ENCODE measurements around the gene SESN3.

DNA sequence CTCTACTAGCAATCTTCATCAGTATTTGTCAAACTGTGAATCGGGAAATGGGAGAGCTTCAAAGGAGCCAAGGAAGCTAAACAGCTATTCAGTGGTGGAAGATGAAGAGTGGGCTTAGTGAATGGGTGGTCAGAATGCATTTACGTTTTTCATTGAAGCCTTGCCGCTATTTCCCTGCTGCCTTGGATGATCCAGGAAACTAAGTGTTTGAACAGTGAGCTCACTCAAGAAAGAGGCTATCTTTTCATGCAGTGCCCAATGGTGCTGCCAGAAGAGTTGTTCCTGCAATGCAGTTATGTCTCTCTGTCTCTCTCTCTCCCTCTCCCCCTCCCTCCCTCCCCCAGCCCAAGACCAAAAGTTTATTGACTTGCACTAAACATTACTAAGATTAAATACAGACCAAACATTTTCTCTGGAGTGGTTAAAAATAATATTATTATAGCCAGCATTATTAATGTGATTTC lies 6.8 kb upstream of the FUT4 start:
- PRO-cap, 7 experiments: no peak in any of the 7 experiments
- RAMPAGE, long total RNA, 2 experiments: no peak in any of the 2 experiments

DNA sequence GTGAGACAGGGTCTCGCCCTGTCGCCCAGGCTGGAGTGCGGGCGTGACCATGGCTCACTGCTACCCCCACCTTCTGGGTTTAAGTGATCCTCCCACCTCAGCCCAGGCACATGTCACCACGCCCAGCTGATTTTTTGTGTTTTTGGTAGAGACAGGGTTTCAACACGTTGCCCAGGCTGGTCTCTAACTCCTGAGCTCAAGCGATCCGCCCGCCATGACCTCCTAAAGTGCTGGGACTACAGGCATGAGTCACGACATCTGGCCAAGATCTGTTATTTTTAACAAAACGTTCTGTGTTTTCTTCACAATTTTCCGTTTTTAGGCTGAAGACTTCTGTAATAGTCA lies 7.3 kb downstream of the PIWIL4 start:
- PRO-cap, 7 experiments: peak in 3 of 7 experiments; most common minus-strand start position 238 of the sequence (in 2)
- RAMPAGE, long total RNA, 2 experiments: no peak in any of the 2 experiments

DNA sequence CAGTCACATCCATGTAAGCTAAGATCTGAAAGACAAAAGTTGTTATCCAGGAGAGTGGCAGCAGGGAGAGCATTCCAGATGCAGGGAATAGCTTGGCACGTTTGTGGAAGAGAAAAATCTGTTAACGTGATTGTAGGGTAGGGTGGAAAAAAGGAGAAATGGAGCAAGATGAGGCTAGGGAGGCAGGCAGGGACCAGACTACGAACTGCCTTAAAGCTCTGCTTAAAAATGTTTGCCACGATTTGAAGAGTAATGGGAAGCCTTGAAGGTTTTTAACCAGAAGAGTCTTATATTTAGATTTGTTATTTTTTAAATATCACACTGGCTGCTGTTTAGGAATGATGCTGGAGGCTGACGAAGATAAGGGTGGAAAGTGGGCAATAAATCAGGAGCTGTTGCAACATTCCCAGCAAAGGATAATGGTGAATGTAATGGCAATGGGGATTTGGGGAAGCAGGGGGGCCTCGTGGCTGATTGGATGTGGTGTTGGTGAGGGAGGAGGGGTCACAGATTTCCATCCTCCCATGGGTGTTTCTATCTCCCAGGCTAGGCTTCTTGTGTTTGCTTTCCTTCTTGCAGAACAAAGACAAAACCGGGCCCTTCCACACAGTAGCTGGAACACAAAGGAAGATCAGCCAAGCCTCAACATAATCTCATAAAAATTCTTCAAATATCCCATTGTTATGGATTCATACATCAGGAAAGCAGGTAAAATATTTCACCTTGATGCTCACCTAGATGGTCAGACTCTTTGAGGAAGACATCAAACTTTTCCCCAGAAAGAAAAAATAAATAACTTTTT lies 80.7 kb downstream of the PIWIL4 start:
- PRO-cap, 7 experiments: peak in 1 of 7 experiments; most common plus-strand start position 578 of the sequence (in 1)
- RAMPAGE, long total RNA, 2 experiments: no peak in any of the 2 experiments

- PRO-cap, 7 experiments: no peak in any of the 7 experiments
- RAMPAGE, long total RNA, 2 experiments: no peak in any of the 2 experiments
Measured at GRCh38 chr11:94880337-94880977, 92.9 kb downstream of the CWC15 start.

- PRO-cap, 7 experiments: peak in 7 of 7 experiments; most common plus-strand start chr11:95151699 (in 3); most common minus-strand start chr11:95151558 (in 6)
- RAMPAGE, long total RNA, 2 experiments: start-site peak on the plus strand in 1 of 2 experiments, at chr11:95151748-95151817 at its widest, 9 reads per replicate
Measured at GRCh38 chr11:95151394-95152086, 61.9 kb downstream of the ENDOD1 start.

- PRO-cap, 7 experiments: no peak in any of the 7 experiments
- RAMPAGE, long total RNA, 2 experiments: no peak in any of the 2 experiments
Measured at GRCh38 chr11:95202129-95203015, 28.6 kb downstream of the SESN3 start.

- PRO-cap, 7 experiments: peak in 7 of 7 experiments; most common minus-strand start chr11:95231202 (in 7)
- RAMPAGE, long total RNA, 2 experiments: no peak in any of the 2 experiments
Measured at GRCh38 chr11:95230870-95231522, at the start of gene SESN3. TSS of gene SESN3 (minus strand) at chr11:95231202.

- PRO-cap, 7 experiments: no peak in any of the 7 experiments
- RAMPAGE, long total RNA, 2 experiments: no peak in any of the 2 experiments
Measured at GRCh38 chr11:95248868-95249380, 17.9 kb upstream of the SESN3 start.

GRCh38 chr11:95590060-95590423 lies 199.5 kb downstream of the FAM76B start:
- PRO-cap, 7 experiments: no peak in any of the 7 experiments
- RAMPAGE, long total RNA, 2 experiments: no peak in any of the 2 experiments

- PRO-cap, 7 experiments: no peak in any of the 7 experiments
- RAMPAGE, long total RNA, 2 experiments: no peak in any of the 2 experiments
Measured at GRCh38 chr11:95631633-95632021, 158.0 kb downstream of the FAM76B start.

- PRO-cap, 7 experiments: peak in 7 of 7 experiments; most common plus-strand start chr11:95791130 (in 3); most common minus-strand start chr11:95790942 (in 7)
- RAMPAGE, long total RNA, 2 experiments: no peak in any of the 2 experiments
Measured at GRCh38 chr11:95790624-95791412, 520 bp downstream of the CEP57 start.

DNA sequence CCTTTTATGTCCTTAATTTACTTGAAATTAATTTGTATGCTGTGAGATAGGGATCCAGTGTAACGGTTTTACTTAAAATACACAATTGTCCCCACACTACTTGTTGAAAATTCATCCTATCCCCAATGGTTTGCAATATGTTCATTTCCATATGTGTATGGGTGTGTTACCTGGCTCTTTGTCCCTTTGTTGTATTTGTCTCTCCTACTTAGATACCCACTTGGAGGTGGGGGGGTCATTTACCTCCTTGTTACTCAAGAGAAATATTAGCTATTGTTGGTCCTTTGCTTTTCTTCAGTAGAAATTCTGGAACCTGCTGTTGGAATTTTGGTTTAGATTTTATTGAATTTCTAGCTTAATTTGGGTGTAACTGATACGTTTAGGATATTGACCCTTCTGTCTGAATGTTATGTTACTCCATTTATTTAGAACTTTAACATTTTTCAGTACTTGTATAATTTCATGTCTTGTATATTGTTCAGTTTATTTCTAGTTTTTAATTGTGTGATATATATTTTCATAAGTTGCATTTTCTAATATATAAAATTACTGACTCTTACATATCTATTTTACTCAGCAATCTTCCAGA lies 4.6 kb downstream of the CEP57 start:
- PRO-cap, 7 experiments: no peak in any of the 7 experiments
- RAMPAGE, long total RNA, 2 experiments: no peak in any of the 2 experiments

DNA sequence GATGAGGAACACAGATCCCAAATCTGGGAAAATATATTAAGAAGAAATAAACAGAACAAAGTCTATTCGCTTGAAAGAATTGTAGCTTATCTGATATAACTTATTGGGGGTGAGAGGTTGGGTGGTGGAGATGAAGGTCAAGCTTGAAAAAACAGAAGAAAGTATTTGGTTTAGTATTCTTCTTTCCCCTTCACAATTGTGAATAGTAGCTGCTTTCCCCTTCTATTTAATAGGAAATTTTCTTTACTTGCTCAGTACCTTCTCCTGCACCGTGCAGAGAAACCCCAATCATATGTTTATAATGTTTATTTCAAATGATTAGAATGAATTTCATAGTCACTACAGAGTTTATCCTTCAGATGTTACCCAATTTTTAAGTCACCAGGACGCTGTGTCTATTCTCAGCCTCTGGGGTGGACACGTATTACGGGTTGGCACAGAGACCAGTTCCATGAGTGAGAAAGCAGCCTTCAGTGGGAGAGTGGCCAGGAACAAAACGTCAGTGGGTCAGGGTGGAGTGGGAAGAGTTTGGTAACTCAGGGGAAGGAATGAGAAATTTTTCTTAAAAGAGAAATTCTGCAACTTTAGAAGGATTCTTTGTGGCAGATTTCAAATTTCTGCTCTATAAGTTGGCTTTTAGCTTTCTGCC lies 77.0 kb upstream of the MTMR2 start:
- PRO-cap, 7 experiments: peak in 6 of 7 experiments; most common plus-strand start position 520 of the sequence (in 3); most common minus-strand start position 375 of the sequence (in 4)
- RAMPAGE, long total RNA, 2 experiments: no peak in any of the 2 experiments

GRCh38 chr11:96011850-96012790 lies 88.2 kb upstream of the MTMR2 start:
- PRO-cap, 7 experiments: no peak in any of the 7 experiments
- RAMPAGE, long total RNA, 2 experiments: no peak in any of the 2 experiments

- PRO-cap, 7 experiments: no peak in any of the 7 experiments
- RAMPAGE, long total RNA, 2 experiments: no peak in any of the 2 experiments
Measured at GRCh38 chr11:96045083-96045722, 121.3 kb upstream of the MTMR2 start.

DNA sequence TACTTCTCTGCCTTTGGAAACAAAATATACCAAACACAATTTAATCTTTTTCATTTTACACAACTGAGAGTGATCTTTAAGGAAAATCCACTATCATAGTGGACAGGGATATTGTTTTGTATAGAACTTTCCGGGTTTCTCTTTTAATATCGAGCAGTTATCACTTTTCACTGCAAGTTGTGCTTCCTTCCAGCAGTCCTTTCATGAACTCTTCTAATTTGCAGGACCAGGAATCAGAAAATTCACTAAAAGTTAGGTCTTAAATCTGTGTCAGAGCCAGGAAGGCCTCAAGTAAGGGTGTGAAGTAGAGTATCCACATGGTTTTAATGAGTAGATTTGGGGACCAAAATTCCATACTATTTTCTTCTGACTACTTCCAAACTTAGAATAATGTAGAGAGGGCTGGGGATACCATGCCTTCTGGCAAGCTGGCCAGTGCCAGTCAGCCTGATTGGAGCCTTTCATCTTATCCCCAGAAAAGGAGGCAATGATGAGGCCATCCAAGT lies 133.9 kb upstream of the MTMR2 start:
- PRO-cap, 7 experiments: peak in 2 of 7 experiments; most common minus-strand start position 215 of the sequence (in 2)
- RAMPAGE, long total RNA, 2 experiments: no peak in any of the 2 experiments

DNA sequence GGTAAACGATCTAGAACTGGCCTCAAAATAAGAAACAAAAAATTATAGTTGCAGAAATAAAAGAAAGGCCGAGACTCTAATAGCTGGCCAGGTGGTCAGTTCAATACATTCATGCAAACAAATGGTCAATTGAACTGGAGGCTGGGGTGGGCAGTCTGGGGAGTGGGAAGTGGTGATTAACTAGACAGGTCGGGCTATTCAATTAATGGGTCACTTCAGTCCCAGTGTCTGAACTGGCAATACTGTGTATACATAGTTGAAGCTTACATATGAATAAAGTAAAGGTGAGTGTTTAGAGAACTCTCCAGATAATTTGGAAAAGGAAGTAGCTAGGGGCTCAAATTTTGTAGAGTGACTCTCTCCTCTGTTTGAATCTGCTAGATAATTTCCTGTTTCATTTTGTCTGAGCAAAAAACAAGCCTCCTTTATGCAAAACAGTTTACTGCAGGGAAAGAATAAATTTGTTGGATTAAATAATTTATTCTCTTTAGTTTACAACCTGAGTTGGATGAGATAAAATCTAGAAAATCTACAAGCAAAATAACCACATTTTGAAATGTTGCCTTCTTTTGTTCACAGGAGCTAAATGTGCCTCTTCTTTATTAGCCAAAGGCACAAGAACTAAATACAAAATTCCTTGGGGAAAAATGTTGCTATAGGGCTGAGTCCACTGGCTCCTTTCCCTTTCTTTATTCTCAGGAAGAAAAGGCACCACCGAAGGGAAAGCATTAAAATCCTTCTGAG lies 148.8 kb downstream of the MAML2 start:
- PRO-cap, 7 experiments: no peak in any of the 7 experiments
- RAMPAGE, long total RNA, 2 experiments: no peak in any of the 2 experiments

GRCh38 chr11:96218114-96218589 lies 124.8 kb downstream of the MAML2 start:
- PRO-cap, 7 experiments: no peak in any of the 7 experiments
- RAMPAGE, long total RNA, 2 experiments: no peak in any of the 2 experiments

- PRO-cap, 7 experiments: no peak in any of the 7 experiments
- RAMPAGE, long total RNA, 2 experiments: no peak in any of the 2 experiments
Measured at GRCh38 chr11:96220058-96220788, 122.8 kb downstream of the MAML2 start.

- PRO-cap, 7 experiments: no peak in any of the 7 experiments
- RAMPAGE, long total RNA, 2 experiments: no peak in any of the 2 experiments
Measured at GRCh38 chr11:96227198-96227548, 115.8 kb downstream of the MAML2 start.